ENCODE data around the genes PGBD4 and NANOGP8.

- PRO-cap, 2 experiments = no peak in any of the 2 experiments
Measured at GRCh38 chr15:31923216-31923595, 52.7 kb upstream of the OTUD7A start.

GRCh38 chr15:32315501-32315932 is 87.6 kb downstream of the GOLGA8K start:
- PRO-cap, 2 experiments = no peak in any of the 2 experiments

DNA sequence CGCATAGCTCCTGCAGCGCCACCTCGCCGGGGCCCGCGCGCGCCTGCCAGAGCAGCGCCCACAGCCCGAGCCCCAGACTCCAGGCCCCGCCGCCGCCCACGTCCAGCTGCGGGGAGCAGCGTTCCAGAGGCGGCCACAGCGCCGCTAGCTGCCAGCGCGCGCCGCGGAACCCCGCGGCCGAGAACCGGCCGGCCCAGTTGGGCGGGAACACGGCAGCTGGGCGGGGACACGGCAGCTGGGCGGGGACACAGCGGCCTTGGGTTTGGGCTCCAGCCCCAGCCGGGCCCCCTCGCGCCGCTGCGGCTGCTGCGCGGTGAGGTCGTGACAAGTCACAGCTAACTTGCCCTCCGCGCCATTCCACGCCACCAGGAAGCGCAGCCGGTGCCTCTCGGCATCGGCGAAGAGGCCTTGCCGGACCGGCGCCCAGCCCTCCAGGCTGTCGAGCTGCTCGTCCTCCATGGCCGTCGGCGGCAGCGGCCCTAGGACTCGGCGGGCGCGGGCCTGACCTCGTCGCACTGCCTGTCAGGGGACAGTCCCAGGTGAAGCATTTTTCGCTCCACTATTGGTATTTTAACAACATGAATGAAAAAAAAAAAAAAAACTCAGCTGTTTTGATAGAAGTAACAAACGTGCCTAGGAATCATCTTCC is 78.7 kb upstream of the ARHGAP11A start:
- PRO-cap, 2 experiments = no peak in any of the 2 experiments

DNA sequence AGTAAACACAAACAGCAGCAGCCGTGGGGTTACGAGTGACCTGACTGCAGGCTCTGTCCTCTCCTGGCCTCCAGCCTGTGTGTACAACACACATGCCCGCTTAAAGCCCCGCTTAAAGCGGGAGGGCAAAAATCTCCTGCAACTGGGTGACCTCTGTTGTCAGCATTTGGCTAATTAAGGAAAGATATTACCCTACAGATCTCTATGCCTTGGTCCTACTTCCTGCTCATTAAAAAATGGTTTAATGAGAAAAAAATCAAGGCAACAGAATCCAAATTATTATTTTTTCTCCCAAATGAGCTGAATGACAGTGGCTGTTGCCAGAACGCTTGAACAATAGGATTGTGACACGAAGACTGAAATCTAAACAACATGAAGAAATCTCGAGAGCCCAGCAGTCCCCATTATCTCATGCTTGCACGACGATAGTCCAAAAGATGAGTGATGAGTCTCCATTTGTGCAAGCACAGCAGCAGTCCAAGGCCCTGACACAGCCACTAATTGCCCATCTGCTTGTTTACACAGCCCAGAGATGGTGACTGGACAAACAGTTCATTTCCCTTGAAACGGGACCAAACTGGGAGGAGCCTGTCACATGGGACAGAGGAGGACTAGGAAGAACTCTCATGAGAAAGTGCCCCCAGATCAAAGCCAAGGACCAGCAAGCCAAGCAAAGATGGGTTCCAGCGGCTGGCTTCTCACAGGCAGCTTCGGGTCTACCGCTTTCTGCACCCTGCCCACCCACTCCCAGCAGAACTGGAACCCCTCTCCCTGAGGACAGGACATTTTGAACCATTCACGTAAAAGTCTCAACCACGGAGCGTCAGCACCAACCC is 120.9 kb downstream of the GREM1 start:
- PRO-cap, 2 experiments = no peak in any of the 2 experiments

- PRO-cap, 2 experiments = no peak in any of the 2 experiments
Measured at GRCh38 chr15:32861832-32862311, 144.1 kb downstream of the GREM1 start.

DNA sequence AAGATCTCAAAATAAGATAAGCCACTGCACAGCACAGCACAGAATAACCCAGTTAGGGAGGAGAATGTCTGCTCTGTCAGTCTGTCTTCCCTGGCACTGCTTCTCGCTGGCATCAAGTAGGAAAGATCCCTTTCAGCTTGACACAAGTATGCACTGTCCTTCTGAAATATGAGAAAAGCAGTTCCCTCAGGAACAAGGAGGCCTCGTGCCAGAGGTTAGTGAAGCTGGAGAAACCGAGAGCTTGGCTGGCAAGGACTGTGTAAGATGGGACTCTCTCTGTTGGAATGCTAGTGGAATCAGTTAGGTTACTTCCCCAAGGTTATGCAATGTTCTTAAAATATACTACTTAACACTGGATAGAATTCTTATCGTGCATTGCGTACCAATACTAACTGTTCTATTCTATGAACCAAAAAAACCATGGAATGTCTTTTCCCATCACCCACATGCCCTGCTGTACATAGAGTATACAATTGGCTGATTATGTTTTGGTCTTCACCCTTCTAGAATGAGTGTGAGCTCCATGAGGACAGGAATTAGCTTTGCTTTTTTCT is 59.0 kb downstream of the FMN1 start:
- PRO-cap, 2 experiments = no peak in any of the 2 experiments

DNA sequence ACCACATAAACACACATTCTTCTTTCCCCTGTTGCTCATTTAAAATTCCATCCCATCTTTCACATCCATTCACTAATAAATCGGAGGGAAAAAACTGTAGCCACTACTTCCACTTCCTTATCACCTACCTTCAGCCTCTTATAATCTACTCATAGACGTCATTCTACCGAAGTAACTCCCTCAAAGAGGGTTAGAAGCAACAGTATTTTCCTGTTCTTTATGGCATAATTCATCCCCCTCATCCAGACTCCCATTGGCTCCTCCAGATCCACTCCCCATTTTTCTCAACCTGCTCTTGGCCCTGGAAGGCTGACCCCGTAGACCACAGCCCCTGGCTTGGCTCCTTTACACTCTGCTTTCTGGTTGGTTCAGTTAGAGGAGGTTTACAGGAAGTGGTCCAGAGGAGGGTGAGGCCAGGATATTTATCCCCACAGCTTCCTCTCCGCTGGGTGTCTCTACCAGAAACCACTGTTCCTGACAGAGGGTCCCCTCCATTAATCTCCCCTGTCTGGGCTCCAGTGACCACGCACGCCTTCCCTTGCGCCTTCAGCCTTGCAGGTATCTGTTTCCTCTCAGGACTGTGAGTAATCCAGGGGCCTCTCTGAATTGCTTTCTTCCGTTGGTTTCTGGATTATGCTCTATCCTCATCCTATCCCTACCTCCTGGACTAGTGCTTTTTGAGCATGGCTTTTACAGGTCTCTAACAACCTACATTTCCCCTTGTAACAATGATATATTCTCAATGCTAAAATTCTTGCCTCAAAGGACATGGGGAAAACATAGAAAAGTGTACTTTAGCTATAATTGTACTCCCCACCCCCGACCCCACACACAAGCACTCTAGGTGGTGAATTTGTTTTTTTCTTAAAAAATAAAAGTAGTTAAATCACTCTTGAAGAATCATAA is 46.1 kb downstream of the FMN1 start:
- PRO-cap, 2 experiments = no peak in any of the 2 experiments

DNA sequence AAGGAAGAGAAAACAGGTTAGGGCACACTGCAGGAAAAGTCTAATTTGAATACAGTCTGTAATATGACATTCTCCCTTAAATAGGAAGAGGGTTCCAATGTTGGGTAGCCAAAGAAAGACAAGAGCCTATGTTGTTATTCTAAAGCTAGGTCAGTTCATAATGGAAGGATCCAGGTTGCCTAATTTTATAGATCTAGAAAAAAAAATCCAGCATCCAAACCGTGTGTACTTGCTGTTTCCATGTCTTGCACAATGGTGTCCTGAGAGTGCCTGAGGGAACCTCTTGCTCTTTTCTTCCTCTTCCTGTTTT is 224.2 kb downstream of the RYR3 start:
- PRO-cap, 2 experiments = no peak in any of the 2 experiments

- PRO-cap, 2 experiments = no peak in any of the 2 experiments
Measured at GRCh38 chr15:33856203-33856726, 112.0 kb upstream of the CHRM5 start.

GRCh38 chr15:34002796-34003393 is 34.6 kb downstream of the CHRM5 start:
- PRO-cap, 2 experiments = no peak in any of the 2 experiments

DNA sequence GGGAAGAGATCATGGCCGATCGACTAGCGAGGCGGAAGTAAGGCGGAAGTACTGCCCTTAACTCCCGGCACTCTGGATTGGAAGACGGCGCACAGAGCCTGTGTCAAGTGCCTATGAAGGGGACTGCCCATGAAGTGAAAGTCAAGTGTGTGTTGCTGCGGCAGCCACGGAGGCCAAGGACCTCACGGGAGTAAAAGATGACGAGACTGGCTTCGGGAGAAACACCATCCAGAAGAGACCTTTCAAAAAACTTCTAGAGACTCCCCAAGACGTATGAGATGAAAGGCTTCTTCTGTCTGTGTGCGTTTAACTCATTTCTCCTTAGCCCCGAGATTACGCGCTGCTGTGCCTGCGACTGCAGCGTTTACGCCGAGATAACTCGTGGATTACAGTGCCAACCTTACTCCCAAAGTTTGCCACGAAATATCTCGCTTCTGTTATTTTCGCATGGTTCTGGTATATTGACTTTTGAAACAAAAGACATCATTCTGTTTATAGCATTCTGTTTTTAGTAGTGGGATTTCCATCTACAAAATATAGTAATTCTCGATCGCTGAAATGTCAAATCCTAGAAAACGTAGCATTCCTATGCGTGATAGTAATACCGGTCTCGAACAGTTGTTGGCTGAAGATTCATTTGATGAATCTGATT is at the start of gene PGBD4:
TSS of gene PGBD4 (plus strand) at position 110 of the 652 bp plus-strand sequence.
- PRO-cap, 2 experiments = peak in 2 of 2 experiments; most common plus-strand start position 144 of the sequence (in 2)

DNA sequence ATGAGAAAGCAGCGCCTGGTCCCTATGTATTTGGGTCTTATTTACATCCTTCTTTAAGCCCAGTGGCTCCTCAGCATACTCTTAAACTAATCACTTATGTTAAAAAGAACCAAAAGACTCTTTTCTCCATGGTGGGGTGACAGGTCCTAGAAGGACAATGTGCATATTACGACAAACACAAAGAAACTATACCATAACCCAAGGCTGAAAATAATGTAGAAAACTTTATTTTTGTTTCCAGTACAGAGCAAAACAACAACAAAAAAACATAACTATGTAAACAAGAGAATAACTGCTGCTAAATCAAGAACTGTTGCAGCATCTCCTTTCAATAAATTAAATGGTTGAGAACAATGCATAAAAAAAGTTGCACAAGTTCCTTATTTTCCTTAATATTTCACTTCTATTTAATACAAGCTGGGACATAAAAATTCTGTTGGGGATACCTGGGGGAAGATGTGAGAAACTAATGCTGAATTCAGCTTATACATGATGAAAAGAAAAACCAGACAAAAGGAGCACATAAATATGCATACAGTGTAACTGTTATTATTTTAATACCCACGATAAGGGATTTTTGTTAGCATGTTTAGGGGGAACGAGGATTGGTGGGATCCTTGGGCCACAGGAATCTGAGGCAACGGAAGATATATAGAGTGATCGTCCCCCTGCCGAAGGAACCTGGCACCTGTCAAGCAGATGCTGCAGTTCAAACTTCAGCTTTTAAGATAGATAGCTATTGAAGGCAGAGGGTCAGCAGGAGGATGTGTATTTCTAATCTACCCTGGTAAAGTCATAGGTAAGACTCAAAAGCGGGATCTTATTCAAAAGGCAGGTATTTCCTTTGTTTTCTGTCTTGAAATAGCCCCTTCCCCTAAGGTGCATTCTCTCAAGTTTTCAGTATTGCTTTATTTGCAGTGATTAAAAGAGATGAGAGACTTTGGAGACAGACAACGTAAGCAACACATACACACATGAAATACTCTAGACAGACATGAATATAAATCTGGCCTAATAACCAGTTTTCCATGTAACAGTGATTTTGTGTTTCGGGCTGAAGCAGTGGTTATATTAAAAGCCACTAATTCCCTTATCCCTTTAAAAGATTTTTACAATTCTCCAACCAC is 5.3 kb downstream of the EMC4 start:
- PRO-cap, 2 experiments = no peak in any of the 2 experiments

DNA sequence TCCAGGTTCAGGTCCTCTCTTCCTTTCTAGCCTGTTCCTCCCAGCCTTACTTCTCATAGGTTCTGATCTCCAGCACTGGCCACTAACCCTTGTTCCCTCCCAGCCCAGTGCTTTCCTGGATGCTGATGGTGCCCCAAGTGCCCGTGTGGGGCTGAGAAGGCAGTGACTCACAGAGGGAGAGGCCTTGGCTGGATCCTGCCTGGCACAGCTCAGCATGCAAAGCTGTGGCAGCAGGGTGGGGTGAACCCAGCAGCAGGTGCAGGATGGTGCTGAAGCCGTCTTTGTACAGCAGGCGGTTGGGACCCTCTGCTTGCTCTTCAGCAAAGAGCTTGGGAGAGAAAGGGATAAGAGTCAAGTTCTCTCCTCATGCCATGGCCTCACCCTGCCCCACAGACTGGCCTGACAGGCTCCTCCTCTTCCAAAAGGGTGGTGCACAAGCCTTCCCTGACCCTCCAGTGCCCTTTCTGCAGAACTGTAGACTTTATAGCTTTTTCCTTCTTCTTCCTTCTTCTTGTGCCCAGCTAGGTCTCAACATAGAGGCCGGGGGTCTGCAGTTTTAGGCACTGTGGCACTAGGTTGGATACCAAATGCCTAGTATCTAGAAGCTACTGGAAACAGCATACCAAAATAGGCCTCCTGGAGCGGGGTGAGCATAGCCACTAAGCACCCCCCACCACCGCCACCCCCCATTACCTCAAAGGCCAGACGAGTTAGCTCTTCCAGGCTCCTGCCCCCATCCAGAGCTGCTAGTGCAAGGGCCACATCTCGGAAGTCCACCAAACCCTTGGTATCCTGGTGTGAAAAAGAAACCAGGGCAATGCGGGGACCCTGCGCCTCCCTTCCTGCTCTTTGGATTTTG is 7.3 kb downstream of the LPCAT4 start:
- PRO-cap, 2 experiments = no peak in any of the 2 experiments

DNA sequence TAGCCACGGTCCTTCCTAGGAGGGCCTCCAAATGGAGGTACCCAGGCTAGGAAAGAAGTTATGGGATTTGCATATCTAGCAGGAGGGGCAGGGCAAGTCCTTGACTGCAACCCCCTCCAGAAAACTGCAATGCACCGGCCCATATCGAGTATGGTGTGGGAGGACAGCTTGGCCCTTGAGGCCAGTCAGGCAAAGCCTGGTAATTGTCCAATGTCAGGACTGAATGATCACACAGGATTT is 1.4 kb downstream of the ZNF770 start:
- PRO-cap, 2 experiments = no peak in any of the 2 experiments

DNA sequence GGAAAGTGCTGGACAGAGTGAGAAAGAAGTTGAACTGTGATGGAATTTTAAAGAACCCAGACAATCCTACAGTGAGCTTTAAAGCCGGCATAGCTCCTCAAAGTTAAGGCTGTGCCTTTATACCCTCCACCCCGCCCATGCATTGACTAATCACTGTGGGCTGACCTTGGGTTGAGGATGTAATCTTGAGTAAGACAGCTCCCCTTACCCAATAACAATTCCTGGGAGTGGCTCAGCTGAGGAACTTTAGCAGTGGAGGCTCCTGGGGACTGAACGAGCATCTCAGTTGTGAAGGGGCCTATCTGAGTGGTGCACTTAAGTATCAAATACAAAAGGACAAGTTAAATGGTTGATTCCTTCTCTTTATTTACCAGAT is 35.7 kb upstream of the ZNF770 start:
- PRO-cap, 2 experiments = no peak in any of the 2 experiments

GRCh38 chr15:35080908-35081384 is 4.1 kb downstream of the NANOGP8 start:
- PRO-cap, 2 experiments = no peak in any of the 2 experiments

GRCh38 chr15:35084893-35085349 is at the start of gene NANOGP8:
Gene NANOGP8 (minus strand): TSS chr15:35085295.
- PRO-cap, 2 experiments = no peak in any of the 2 experiments

GRCh38 chr15:35298921-35299572 is 214.0 kb upstream of the NANOGP8 start:
- PRO-cap, 2 experiments = no peak in any of the 2 experiments

DNA sequence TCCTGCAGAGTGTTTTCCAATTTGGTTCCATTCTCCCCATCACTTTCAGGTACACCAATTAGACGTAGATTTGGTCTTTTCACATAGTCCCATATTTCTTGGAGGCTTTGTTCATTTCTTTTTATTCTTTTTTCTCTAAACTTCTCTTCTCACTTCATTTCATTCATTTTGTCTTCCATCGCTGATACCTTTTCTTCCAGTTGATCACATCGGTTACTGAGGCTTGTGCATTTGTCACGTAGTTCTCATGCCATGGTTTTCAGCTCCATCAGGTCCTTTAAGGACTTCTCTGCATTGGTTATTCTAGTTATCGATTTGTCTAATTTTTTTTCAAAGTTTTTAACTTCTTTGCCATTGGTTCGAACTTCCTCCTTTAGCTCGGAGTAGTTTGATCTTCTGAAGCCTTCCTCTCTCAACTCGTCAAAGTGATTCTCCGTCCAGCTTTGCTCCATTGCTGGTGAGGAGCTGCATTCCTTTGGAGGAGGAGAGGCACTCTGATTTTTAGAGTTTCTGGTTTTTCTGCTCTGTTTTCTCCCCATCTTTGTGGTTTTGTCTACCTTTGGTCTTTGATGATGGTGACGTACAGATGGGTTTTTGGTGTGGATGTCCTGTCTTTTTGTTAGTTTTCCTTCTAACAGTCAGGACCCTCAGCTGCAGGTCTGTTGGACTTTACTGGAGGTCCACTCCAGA is 155.4 kb downstream of the DPH6 start:
- PRO-cap, 2 experiments = no peak in any of the 2 experiments

GRCh38 chr15:35630520-35630880 is 84.5 kb upstream of the DPH6 start:
- PRO-cap, 2 experiments = no peak in any of the 2 experiments

Measured in monocyte (primary cell).